Spleen (tissue), 7 donors: ENCODE measurements around a stretch of chr5.

DNA sequence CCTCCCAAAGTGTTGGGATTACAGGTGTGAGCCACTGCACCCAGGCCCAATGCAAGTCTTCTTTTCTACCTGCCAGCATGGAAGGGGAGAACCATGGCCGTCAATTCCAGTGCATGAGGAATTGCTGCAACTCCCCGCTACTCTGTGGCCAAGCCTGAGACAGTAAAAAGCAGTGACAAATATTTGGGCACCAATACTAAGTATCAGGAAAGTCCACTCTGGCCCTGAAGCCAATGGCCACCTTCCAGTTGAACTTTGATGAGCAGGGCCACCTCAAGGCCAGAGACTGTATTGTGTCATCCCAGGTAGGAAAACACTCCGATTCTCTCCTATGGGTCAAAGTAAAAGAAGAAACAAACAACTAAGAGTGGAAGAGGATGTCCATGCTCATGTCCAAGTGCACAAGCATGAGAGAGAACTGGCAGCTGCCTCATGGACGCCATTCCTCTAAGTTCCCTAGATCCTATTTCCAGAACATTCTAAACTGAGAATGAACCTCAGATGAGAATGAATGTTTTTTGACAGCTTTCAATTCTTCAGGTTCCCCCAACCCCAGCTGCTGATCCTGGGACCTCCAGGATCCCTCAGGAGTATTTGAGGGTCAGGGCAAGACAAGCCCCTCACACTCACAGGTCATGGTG, 27.1 kb downstream of the RETREG1 start:
- PRO-cap, 4 experiments, result no peak in any of the 4 experiments
- RAMPAGE, long total RNA, 4 experiments, result no peak in any of the 4 experiments

DNA sequence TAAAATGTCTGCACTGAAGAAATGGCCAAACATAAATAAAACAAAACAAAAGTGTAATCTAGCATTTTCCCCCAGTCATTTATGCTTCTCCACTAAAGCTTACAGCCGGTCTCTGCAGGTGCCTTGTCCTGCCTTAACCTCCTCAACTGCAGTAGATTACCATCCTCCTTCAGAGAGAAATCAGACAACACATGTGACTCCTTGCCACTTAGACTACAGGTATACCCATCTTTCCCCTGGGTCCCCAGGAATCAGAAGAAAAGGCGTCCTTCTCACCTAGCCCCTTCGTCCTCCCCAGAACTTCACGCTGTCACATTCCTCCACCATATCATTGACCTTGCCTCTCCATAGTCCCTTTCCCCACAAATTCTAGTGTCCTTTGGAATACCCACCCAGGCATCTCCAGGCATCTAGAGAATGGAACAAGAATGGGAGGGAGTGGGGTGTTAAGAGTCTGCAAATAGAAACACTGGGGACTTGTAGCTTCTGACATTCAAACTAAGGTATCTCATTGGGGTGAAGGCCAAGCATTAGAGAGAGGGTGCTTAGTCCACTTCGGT, 11.6 kb downstream of the RETREG1 start:
- PRO-cap, 4 experiments, result no peak in any of the 4 experiments
- RAMPAGE, long total RNA, 4 experiments, result no peak in any of the 4 experiments

DNA sequence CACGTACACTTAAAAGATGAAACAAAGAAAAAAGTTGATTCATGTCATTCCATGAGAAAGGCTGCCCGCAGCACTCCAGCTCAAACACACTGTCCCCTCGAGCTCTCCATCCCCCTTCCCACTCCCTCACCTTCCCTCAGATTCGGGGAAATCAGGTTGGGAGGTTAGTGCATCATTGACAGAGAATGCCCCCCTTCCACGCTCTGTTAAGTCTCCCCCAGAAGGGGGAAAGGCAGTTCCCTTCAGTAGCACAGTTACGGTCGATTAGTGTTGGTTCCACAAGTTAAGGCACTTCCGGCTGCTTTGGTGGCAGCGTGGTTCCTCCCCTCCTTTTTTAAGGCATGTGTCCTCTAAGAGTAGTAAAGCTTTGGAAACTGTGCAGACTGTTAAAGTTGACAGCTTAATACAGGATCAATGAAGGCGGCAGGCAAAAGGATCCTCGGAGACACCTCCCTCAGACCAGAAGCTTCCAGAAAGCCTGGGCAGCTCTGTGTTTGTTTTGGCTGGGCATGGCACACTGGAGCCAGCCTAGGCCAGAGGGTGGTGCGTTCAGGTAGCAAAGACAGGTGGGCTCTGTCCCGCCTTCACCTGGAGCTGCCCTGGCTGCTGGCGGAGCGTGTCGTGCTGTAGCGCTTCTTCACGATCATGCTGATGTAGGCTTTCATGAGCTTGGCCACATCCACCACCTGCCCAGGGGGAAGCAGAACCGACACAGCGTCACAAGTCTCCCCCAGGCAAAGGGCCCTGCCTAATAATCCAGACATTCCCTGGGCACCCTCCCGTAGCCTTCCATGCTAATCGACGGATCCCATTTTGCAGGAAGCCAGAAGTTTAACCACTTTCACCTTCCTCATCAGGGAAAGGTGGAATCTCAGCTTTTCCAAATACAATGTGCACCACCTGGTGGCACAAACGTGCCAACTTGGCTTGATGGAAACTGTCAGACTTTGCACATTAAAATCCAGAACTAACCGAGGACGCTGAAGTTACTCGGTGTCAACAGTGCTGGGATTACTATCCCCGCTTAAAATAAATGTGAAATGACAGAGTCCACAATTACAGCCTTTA, 49.6 kb upstream of the RETREG1 start:
- PRO-cap, 4 experiments, result no peak in any of the 4 experiments
- RAMPAGE, long total RNA, 4 experiments, result no peak in any of the 4 experiments

DNA sequence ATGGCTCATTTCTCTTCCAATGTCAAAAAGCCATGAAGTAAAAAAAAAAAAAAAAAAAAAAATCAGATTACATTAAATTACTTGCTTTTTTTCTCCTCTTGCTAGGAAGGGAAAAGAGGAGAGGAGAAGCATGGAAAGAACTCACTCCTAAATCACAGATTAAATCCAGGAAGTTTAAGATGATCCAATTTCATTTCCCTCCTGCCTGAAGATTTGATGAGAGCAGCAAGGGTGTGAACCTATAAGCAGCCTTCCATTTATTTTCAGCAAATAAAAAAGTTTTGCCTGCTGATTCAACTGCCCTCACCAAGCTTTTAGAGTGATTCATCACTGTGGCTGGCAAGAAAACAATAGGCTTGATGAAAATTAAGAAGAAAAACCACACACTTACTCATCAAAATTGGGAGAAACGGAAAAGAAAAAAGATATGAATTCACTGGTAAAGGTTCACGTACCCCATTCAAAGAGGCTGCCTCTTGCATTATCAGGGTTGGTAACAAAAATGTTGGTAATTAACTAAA, 19.7 kb downstream of the MYO10 start:
- PRO-cap, 4 experiments, result no peak in any of the 4 experiments
- RAMPAGE, long total RNA, 4 experiments, result no peak in any of the 4 experiments

GRCh38 chr5:16931330-16931730, 4.8 kb downstream of the MYO10 start:
- PRO-cap, 4 experiments, result no peak in any of the 4 experiments
- RAMPAGE, long total RNA, 4 experiments, result no peak in any of the 4 experiments

- PRO-cap, 4 experiments, result no peak in any of the 4 experiments
- RAMPAGE, long total RNA, 4 experiments, result no peak in any of the 4 experiments
These were observed 49.6 kb downstream of the BASP1 start for GRCh38 chr5:17267062-17267457.

- PRO-cap, 4 experiments, result no peak in any of the 4 experiments
- RAMPAGE, long total RNA, 4 experiments, result no peak in any of the 4 experiments
These were observed 88.6 kb downstream of the BASP1 start for GRCh38 chr5:17305839-17306673.

GRCh38 chr5:17316713-17317400, 99.4 kb downstream of the BASP1 start:
- PRO-cap, 4 experiments, result no peak in any of the 4 experiments
- RAMPAGE, long total RNA, 4 experiments, result no peak in any of the 4 experiments

DNA sequence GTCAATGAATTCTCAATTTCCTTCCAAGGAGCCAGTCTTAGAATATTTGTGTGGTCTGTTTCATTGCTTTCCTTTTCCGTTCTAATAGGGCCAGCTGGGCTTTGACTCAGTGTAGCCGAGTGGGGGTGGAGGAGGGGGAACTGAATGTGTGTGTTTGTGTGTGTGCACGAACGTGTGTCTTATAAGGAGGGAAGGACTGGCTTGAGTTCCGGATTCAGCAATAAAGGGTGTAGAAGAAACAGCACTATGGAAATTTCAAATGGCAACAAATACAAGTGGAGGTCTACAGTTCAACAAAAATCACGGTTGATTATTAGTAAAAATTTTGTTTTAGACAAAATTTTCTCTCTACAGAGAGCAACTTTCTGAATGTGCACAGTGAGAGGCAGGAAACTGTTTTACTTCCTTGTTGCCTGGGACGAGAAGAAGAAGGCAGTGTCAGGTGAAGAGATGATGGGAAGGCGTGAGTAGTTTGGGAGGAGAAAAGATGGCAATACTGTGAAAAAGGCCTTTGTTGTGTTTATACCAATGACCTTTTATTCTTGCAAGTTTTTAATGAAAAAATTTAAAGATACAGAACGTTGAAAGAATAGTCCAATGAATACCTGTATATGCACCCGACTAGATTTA, 100.3 kb downstream of the BASP1 start:
- PRO-cap, 4 experiments, result peak in 2 of 4 experiments; most common minus-strand start position 83 of the sequence (in 2)
- RAMPAGE, long total RNA, 4 experiments, result no peak in any of the 4 experiments

DNA sequence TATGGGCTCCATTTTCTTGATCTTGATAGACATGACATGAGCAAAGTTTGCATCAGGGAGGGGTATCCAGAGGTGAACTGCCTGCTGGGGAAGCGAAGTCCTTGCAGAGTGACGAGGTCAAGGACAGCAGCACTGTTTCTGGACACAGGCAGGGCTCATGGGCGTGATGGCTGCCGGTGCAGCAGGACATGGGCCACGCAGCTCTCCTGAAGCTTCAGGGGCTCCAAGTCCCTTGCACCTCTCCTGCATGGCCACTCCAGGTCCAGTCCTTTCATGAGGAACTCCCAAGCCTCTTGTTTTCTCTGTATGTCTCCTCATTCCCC, 123.9 kb downstream of the H3Y2 start:
- PRO-cap, 4 experiments, result peak in 3 of 4 experiments; most common plus-strand start position 164 of the sequence (in 3)
- RAMPAGE, long total RNA, 4 experiments, result no peak in any of the 4 experiments

- PRO-cap, 4 experiments, result no peak in any of the 4 experiments
- RAMPAGE, long total RNA, 4 experiments, result no peak in any of the 4 experiments
These were observed 116.4 kb downstream of the H3Y2 start for GRCh38 chr5:17375466-17375897.

GRCh38 chr5:18328284-18328546, 672.6 kb upstream of the H3Y1 start:
- PRO-cap, 4 experiments, result no peak in any of the 4 experiments
- RAMPAGE, long total RNA, 4 experiments, result no peak in any of the 4 experiments

- PRO-cap, 4 experiments, result no peak in any of the 4 experiments
- RAMPAGE, long total RNA, 4 experiments, result no peak in any of the 4 experiments
These were observed 699.8 kb downstream of the CDH18 start for GRCh38 chr5:19288123-19288740.

GRCh38 chr5:19403272-19403594, 584.8 kb downstream of the CDH18 start:
- PRO-cap, 4 experiments, result peak in 2 of 4 experiments; most common minus-strand start chr5:19403491 (in 2)
- RAMPAGE, long total RNA, 4 experiments, result no peak in any of the 4 experiments

- PRO-cap, 4 experiments, result no peak in any of the 4 experiments
- RAMPAGE, long total RNA, 4 experiments, result no peak in any of the 4 experiments
These were observed 317.5 kb upstream of the CDH18 start for GRCh38 chr5:20305335-20306002.

DNA sequence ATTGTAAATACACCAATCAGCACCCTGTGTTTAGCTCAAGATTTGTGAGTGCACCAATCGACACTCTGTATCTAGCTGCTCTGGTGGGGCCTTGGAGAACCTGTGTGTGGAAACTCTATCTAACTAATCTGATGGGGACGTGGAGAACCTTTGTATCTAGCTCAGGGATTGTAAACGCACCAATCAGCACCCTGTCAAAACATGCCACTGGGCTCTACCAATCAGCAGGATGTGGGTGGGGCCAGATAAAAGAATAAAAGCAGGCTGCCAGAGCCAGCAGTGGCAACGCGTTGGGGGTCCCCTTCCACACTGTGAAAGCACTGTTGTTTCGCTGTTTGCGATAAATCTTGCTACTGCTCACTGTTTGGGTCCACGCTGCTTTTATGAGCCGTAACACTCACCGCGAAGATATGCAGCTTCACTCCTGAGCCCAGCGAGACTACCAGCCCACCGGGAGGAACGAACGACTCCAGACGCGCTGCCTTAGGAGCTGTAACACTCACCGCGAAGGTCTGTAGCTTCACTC, 82.1 kb upstream of the CDH9 start:
- PRO-cap, 4 experiments, result no peak in any of the 4 experiments
- RAMPAGE, long total RNA, 4 experiments, result no peak in any of the 4 experiments

- PRO-cap, 4 experiments, result no peak in any of the 4 experiments
- RAMPAGE, long total RNA, 4 experiments, result no peak in any of the 4 experiments
These were observed 2050.2 kb upstream of the CDH6 start for GRCh38 chr5:29143127-29143797.

GRCh38 chr5:30823739-30824127, 369.8 kb upstream of the CDH6 start:
- PRO-cap, 4 experiments, result no peak in any of the 4 experiments
- RAMPAGE, long total RNA, 4 experiments, result no peak in any of the 4 experiments

GRCh38 chr5:31213571-31214437, 20.3 kb downstream of the CDH6 start:
- PRO-cap, 4 experiments, result no peak in any of the 4 experiments
- RAMPAGE, long total RNA, 4 experiments, result no peak in any of the 4 experiments

- PRO-cap, 4 experiments, result no peak in any of the 4 experiments
- RAMPAGE, long total RNA, 4 experiments, result no peak in any of the 4 experiments
These were observed 1.3 kb downstream of the PDZD2 start for GRCh38 chr5:31640090-31640734.